Myometrial cell (primary cell): ENCODE results near the genes CORO2B and ANP32A.

DNA sequence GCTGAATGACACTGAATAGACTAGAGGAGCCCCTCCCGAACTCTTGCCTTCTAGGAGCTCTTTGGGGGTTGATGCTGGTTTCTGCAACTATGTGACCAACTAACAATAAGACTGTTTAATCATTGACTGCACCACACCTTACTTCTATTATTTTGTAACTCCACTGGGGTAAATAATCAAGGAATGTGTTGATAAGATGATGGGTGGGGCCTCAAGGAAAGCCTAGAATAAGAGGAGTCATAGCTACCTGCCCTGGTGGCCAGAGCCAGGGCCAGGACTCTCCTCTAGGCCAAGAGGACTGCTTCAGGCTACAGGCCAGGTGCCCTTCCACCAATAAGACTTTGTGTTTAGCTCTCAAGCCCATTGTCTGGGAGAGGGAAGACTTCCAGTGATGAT is 41.2 kb upstream of the PIAS1 start:
- RAMPAGE, long total RNA: no peak

DNA sequence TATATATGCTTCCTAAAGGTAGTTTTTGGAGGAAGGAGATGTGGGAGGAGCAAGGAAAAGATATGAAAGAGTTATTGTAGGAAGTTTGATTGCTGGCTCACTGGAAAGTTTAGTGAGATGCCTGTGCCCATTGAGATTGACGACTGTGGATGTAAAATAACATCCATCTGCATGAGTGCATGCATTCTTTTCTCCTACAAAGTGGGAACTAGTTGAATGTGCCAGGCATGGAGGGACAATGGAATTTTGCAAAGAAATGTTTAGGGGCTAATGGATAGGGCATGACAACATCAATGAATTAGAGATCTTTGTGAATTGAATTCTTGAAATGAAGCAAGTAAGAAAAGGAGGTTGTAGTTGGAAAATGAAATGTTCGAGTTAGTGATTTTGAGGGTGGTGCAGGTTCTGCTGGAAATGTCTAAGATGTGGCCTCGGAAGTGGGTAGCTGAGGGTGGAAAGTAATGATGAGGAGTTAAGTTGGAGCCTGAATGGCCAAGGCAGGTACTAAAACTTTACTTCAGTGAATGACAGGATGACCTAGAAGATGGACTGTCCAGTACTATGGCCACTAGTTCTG is 16.0 kb downstream of the PIAS1 start:
- RAMPAGE, long total RNA: no peak

GRCh38 chr15:68279107-68279629 is 1.6 kb downstream of the FEM1B start:
- RAMPAGE, long total RNA: no peak

DNA sequence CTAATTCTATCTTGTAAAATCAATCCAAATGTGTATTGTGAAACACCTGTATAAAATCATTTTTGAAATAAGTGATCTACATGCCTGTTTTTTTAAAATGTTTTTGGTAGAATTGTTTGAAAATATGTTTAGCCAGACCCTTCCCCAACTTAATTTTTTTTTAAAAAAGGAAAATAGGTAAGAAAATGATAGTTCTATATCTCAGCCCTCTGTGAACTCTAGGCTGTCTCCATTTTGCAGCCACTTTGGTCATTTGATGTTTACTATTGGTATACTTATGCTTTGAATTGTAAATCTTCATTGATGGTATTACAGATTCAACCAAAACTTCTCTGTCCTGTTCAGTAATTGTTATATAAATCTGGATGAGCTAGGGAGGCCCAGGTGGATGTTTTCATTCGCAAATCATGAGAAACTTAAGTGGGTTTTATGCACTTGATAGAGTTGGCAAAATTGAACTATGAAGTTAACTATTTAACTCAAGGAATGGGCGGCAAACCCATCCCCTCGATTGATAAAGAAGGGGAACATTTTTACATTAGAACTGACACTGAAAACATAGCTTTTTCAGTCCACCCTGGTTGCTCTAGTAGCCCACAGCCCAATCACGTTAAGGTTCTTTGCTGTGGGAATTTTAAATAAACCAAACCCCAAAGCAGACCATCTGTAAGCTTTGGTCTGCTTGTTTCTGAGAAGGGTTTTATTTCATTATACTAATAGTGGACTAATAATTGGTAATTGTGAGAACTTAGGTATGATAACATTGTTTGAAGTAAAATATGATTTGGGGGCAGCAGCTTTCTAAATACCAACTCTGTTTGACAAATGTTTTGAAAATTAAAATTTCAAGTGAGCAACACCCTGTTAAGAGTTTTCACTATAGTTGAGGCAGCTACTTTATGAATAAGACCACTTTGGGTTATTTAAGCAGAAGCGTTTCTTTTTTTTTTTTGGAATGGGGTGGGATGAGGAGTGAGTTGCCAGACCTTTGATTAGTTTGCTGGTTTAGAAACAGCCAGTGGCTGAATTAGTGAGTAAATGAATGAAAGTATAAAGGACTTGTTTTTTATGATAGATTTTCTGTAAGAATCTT is 16.5 kb downstream of the FEM1B start:
- RAMPAGE, long total RNA: no peak

GRCh38 chr15:68415264-68415977 is 16.5 kb downstream of the ITGA11 start:
- RAMPAGE, long total RNA: no peak

GRCh38 chr15:68492684-68493317 is 60.8 kb upstream of the ITGA11 start:
- RAMPAGE, long total RNA: no peak

- RAMPAGE, long total RNA: no peak
These were observed at the start of gene CORO2B for GRCh38 chr15:68578797-68579912. Gene CORO2B, plus strand, starts transcription at chr15:68578993.

- RAMPAGE, long total RNA: no peak
These were observed 1.2 kb downstream of the CORO2B start for GRCh38 chr15:68579925-68580396.

DNA sequence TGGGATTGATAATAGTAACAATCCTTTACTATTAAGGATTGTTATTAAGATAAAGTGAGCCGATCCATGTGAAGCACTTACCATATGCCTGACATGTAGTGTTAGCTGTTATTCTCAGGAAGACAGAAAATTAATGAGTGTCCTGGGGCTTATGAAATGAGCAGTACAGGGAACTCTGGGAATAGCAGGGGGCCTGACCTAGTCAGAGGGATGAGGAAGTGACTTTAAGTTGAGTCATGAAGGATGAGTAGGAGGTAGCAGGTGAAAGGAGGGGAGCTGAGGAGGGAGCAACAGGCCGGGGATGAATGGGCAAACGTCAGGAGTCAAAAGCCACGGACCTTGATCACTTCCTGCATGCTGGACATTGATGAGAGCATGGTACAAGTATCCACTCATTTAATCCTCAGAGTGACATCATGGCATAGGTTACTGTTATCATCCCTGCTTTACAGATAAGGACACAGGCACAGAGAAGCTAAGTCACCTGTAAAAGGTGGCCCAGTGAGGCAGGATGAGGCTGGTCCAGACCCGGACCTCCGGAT is 7.4 kb downstream of the CORO2B start:
- RAMPAGE, long total RNA: no peak

GRCh38 chr15:68775220-68775942 is 45.3 kb downstream of the ANP32A start:
- RAMPAGE, long total RNA: no peak

DNA sequence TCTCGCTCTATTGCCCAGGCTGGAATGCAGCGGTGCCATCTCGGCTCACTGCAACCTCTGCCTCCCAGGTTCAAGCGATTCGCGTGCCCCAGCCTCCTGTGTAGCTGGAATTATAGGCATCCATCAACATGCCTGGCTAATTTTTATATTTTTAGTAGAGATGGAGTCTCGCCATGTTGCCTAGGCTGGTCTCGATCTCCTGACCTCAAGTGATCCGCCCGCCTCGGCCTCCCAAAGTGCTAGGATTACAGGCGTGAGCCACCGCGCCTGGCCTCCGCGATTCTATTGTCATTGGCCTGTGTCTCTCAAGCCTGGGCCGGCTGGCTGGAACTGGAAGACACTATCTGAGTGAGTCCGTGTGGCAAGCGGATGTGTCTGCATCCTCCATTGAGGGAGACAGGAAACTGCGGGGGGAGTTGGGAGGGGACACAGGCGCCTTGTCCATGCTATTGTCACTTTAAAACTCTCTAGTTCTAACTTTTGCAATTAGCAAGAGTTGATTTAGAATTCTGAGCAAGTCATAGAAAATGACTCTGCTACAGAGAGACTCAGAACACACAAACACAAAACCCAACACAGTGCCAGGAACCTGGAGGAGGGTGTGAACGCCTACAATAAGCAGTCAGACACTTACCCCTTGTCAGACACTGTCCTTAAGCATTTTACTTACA is 38.9 kb downstream of the ANP32A start:
- RAMPAGE, long total RNA: no peak

DNA sequence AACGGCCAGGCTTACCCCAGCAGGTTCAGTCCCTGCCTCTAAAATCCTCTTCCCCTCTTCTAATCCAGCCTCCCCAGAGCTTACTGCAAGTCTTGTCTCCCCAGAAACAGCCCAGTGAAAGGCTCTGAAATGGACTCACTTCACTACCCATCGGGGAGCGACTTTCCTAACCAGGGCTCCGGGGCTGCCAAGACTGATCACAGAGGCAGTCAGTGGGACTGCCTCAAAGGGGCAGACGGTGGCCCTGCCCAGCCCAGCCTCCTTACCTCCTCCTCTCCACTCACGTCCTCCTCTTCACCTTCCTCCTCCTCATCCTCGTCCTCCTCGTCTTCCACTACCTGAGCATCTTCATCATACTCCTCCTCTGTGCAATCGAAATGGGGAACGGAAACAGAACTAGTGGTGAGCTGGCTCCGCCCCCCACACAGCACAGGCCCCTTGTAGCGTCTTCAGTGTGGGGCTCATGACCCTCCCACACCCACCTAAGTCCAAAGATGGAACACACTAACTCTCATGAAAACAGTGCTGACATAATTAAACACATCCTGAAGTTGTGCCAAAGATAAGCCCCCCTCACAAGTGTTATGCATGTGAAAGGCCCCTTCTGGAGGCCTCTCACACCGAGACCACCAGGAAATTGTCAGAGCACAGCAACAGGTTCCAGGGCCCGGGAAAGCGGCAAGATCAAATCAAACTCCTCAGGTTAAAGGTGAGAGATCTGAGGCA is 37.8 kb downstream of the ANP32A start:
- RAMPAGE, long total RNA: no peak

GRCh38 chr15:68788869-68789437 is 31.7 kb downstream of the ANP32A start:
- RAMPAGE, long total RNA: no peak

DNA sequence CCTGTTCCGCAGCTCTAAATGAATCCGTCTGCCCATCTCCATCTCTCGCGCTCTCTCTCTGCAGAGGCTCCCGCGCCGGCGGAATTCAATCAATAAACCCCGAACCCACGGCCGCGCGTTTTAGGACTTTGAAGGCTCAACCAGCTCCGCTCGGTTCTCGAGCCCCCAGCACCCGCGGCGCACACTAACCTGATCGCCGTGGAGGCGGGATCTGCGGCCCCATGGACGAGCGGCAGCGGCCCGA is at the start of gene ANP32A:
ANP32A (minus strand) TSS at position 186 of the 244 bp plus-strand sequence.
- RAMPAGE, long total RNA: start-site peak on the minus strand centred at position 162 of the sequence, 49 bp wide, 1,266 and 1,938 reads in 2 replicates

GRCh38 chr15:69093070-69093548 is 67.3 kb upstream of the GLCE start:
- RAMPAGE, long total RNA: no peak

DNA sequence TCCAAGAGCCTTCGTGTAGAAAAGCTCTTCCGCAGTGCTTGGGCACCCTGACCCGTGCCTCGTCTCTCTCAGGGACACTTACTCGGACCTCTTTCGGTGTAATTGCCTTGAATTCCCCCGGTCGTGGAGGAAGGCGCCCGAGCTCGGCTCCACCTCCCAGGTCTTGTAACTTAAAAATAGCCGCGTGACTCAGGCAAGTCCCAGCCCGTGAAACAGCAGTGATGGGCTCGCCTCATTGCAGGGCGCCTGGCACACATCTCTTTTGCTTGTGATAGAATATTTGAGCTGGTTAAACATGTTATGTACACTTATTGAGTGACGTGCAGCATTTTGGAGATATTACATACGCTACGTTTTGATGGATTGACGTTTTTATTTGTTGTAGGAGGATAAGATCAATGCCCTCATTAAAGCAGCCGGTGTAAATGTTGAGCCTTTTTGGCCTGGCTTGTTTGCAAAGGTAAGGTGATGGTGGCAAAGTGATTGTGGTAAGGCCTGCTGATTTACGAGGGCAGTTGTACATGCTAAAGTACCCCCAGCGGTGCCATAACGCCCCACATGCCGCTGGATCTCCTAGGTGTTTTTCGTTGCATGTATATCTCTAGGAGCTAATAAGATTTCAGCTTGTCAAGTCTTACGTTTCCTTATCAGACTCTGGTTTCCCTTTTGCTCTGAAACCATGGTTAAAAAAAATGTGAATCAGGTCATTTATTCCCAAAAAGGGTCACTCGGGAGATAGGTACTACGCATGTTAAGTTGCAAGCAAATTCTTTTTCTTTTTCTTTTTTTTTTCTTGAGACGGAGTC is 847 bp downstream of the RPLP1 start:
- RAMPAGE, long total RNA: no peak

- RAMPAGE, long total RNA: no peak
These were observed 13.4 kb downstream of the RPLP1 start for GRCh38 chr15:69465964-69466463.

DNA sequence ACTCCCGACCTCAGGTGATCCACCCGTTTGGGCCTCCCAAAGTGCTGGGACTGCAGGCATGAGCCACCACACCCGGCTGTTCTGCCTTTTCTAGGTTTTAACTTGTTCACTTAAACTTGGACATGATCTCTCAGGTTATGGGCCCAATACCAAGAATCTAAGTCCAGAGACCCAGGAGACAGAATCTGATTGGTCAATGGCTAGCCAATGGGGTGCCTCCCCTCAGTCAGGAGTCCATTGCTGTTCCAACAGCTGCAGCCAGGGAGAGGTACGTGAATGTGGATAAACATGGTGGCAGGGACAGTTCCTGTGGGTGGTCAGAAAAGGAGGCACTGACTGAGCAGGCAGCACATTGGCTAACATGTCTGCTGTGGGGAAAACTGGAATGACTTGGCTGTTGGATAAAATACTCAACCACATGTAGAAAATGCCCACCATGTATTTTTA is 140.3 kb downstream of the RPLP1 start:
- RAMPAGE, long total RNA: no peak

GRCh38 chr15:69718781-69719412 is 266.3 kb downstream of the RPLP1 start:
- RAMPAGE, long total RNA: no peak

GRCh38 chr15:69769395-69769715 is 316.7 kb downstream of the RPLP1 start:
- RAMPAGE, long total RNA: no peak